ENCODE measurements around the genes SEC14L6 and C22orf42.

DNA sequence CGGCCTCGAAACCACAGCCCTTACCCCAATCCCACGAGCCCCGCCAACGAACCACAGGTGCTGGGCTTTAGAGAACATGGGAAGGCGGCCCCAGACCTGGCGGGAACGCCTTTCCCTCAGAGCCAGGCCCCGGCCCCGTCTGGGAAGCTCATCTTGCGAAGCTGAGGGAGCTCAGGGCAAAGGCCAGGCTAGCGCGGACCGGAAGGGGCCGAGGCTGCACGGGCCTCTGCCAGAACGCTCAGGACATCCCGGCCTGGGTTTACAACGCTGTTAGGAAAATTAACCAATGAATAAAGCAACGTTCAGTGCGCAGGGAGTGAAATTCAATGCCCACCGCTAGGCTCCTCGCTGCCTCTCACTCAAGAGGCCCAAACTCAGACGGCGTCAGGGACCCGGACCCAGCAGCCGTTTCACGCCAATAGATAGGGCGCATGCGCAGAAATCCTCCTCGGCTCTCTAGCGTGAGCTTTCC is 2.0 kb upstream of the MTFP1 start:
- RRBS: 2% methylated on average over 10 of the region's 32 CpGs

DNA sequence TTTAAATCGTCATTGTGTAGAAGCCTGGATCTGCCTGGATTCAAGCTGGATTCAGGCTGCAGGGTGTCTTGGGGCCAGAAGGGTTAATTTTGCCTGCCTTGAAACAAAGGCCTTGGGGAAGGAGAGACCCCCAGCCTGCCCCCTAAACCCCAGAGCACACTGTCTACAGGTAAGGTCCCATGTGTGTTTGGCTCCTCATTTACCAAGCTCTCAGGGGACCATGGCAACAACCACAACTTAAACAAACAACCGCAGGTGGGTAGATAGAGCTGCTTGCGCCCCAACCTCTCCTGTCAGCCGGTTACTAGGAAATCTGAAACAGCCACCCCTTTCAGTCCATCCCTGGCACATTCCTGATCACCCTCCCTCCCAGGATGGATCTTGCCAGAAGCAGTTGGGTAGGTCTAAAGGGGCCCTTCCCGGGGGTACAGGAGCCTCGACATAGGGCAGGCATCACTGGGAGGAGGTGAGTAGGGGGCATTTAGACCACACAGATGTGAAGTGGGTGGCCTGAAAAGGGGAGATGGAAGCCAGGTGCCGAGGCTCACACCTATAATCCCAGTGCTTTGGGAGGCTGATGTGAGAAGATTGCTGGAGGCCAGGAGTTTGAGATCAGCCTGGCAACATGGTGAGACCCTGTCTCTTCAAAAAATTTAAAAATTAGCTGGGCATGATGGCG is 3.3 kb upstream of the SEC14L3 start:
- RRBS: no CpG with 5 or more reads among the region's 8 CpGs

- RRBS: no CpG with 5 or more reads among the region's 2 CpGs
These were observed at the start of gene SEC14L6 for GRCh38 chr22:30546593-30546846. TSS of gene SEC14L6 (minus strand) at chr22:30546741.

DNA sequence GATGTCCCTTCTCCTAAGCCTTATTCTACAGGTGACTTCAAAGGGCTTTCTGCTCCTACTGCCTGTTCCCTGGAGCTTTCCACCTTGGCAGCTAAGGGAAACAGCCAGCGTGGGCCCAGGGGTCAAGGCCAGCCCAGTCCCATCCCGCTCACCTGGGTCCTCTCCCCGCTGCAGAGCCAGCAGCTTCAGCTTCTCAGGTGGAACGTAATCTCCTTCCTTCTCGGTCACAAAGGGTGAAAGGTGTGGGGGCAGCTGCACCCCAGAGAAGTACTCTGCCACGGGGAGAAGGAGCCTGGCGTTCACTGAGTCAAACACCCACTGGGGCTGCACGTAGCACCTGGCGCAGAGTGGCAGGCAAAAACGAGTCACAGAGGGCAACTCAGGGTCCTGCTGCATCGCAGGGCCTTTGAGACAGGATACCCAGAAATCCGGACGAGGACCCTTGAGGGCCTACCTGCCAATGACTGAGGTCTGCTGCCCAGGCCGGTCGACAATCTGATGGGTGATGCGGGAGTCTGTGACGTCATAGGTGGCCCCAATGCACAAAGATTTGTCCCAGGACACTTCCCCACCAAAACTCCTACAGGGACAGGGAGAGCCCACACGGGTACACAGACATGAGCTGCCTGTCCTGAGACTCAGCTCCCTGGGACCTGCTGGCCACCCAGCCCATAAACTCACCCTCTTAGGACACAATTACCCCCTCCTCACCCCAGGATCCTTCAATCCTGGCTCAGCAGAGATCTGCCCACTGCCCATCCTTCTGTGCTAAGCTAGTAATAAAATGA is 5.3 kb upstream of the GAL3ST1 start:
- RRBS: 100% methylated on average over 2 of the region's 18 CpGs

- RRBS: 38% methylated on average over 1 of the region's 11 CpGs
These were observed 811 bp upstream of the DUSP18 start for GRCh38 chr22:30668400-30668972.

DNA sequence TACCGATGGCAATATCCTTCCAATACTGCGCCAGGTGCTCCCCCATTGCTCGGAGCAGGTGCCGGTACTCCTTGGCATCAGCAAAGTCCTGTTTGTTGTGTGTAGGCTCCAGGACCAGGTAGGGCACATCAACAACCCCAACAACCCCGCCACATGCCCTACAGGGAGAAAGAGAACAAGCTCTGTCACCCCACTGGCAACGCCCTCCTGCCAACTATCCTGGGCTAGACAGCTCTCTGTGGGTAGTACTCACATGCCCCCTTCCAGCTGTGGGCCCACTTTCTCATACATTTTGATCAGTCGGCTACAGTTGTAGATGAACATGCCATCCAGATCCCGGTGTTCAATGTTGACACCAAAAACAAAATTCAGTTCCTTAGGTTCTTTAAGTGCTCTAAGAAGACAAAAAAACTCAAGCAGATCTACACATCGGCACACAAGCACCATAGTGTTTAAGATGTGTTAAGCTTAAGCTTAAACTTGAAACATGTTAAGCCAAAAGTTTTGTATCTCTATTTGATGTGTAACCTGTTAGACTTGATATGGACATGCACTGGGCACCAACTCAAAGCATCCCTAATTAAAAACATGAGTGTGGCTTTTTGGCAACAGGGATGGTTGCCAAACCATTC is 30.6 kb downstream of the MORC2 start:
- RRBS: no CpG with 5 or more reads among the region's 9 CpGs

DNA sequence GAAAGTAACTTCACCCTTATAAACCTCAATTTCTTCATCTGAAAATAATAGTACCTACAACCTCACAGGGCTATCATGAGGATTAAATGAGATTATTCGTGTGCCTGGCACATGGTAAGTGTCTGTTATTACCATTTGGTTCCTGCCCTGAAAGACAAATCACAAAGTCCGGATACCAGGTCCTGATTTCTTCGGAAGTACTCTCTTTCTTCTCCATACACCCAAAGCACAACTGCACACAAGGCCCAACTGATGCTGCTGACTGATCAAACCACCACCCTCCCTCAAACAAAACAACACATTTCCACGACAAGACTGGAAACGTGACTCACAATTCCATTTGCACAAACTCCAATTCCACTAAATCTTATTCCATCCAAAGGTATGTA is 19.9 kb downstream of the MORC2 start:
- RRBS: no CpG with 5 or more reads among the region's 5 CpGs

DNA sequence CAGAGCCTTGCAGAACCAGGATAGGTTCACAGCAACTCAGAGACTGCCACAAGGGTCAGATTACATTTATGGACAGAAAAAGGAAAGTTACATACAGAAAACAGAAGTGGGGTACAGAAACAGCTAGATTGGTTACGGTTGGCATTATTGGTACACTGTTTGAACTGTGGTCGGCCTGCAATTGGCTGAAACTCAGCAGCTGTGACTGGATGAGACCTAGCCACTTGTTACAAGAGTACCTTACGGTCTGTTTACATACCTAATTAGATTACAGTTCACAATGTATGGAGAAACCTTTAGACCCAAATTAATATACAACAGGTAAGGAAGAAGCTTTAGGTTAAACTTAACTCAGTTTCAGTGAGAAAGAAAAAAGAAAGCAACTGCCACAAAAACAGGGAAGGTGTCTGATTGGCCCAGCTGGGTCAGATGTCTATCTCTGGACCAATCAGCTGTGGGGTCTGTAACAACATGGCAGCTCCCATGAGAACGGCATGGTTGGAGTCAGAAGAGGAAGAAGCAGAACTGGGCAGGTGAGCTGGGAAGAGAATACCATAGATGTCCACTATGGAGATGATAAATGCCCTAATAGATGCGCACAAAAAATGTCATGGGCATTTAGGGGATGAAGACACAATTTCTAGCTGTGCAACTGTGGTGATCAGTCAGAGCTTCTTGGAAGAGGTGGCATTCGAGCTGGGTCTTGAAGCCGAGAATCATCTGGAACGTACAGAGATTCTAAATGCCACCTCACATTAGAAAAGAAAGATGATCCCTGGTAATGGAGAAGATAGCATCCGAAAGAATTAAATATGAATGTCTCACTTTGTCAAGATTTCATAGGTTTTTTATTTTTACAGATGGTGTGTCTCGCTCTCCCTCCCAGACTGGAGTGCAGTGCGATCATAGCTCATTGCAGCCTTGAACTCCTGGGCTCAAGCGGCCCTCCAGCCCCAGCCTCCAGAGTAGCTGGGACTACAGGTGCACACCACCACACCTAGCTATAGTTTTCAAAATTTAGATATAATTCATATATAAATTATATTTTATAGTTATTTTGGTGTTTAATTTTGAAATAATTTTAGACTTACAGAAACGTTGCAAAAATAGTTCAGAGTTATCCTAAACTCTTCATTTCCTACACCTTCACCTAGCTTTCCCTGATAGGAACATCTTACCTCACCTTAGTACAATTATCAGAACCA is 17.1 kb upstream of the SMTN start:
- RRBS: no CpG with 5 or more reads among the region's 13 CpGs

DNA sequence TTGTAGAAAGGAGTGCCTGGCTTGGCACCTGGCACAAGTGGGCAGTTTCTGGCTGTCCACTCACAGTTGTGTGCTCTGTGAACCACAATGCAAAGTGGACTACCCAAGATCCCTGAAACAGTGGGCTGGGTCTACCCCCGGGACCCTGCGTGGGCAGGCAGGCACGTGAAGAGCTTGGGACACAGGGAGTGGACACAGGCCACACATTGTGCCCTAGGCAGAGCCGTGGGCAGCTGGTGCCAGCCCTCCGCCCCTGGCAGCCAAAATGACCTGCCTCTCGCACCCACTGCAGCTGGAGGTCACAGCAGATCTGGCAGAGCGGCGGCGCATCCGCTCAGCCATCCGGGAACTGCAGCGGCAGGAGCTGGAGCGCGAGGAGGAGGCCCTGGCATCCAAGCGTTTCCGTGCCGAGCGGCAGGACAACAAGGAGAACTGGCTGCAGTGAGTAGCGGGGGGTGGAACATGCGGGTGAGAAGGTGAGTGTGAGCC is 6.6 kb downstream of the SMTN start:
- RRBS: no CpG with 5 or more reads among the region's 20 CpGs

GRCh38 chr22:31088850-31090138 is 8.2 kb downstream of the SMTN start:
- RRBS: no CpG with 5 or more reads among the region's 15 CpGs

DNA sequence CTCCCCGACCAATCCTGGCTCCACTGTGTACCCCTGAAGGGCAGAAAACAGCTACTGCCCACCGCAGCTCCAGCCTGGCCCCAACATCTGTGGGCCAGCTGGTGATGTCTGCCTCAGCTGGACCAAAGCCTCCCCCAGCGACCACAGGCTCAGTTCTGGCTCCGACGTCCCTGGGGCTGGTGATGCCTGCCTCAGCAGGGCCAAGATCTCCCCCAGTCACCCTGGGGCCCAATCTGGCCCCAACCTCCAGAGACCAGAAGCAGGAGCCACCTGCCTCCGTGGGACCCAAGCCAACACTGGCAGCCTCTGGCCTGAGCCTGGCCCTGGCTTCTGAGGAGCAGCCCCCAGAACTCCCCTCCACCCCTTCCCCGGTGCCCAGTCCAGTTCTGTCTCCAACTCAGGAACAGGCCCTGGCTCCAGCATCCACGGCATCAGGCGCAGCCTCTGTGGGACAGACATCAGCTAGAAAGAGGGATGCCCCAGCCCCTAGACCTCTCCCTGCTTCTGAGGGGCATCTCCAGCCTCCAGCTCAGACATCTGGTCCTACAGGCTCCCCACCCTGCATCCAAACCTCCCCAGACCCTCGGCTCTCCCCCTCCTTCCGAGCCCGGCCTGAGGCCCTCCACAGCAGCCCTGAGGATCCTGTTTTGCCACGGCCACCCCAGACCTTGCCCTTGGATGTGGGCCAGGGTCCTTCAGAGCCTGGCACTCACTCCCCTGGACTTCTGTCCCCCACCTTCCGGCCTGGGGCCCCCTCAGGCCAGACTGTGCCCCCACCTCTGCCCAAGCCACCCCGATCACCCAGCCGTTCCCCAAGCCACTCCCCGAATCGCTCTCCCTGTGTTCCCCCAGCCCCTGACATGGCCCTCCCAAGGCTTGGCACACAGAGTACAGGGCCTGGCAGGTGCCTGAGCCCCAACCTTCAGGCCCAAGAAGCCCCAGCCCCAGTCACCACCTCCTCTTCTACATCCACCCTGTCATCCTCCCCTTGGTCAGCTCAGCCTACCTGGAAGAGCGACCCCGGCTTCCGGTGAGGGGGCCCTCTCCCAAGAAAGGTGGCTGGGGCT is 2.5 kb downstream of the INPP5J start:
- RRBS: no CpG with 5 or more reads among the region's 21 CpGs

DNA sequence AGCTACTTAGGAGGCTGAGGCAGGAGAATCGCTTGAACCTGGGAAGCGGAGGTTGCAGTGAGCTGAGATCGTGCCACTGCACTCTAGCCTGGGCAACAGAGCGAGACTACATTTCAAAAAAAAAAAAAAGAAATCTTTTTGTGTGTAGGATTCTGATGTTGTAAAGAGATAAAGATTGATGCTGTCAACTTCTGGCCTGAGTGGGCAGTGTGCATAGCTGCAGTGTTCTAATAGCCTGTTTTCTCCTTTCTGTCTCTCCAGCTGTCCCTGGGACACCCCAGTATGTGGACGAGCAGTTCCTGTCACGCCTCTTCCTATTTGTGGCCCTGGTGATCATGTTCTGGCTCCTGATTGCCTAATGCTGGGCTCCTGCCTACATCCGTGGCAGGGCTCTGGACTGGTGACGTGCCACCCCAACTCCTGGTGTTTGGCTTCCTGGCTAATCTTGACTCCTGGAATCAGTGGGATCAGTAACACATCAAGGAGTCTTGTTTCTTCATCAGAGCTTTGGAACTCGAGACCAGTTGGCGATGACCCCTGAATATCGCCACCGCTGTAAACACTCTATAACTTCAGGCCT is 7.8 kb upstream of the LIMK2 start:
- RRBS: no CpG with 5 or more reads among the region's 12 CpGs

- RRBS: 65% methylated on average over 2 of the region's 12 CpGs
These were observed 13.4 kb downstream of the PIK3IP1 start for GRCh38 chr22:31278403-31279728.

GRCh38 chr22:31284891-31285629 is 7.2 kb downstream of the PIK3IP1 start:
- RRBS: no CpG with 5 or more reads among the region's 3 CpGs

DNA sequence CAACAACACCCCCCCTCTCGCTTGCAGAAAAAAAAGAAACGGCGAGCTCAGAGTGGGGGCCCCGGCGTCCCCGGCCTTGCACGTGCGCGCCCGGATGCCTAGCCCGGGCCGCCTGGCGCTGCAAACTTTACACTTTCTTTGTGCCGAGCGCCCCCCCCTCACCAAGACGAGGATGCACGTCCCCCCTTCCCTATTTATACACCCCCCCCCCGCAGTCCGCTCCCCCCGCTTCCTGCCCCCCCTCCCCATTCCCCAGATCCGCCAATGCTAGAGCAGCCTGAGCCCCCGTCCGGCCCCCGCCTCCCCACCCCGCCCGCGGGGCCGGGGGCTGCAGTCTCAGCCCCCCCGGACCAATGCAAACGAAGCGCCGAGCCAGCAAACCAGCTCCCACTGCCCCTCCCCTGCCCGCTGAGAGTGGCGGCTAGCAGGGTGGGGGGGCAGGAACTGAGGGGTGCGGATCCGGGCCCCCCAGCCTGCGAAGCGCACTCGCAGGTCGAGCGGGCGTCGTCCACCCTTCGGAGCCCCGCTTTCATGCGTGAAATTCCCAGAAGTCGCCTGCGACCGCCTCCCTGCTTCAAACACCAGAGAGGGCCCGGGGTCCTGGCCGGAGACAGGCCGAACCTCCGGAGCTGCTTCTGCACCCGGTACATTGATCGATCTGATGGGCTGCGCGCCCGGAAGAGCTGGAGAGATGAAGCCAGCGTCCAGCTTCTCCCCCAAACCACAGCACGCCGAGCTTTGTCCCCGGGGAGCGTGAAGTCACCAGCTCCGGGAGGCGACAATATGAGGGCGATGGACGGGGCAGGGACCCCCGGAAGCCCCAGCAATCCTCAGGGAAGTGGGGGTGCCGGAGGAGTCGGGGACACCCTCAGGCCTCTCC is 501 bp upstream of the PATZ1 start:
- RRBS: 1% methylated on average over 9 of the region's 70 CpGs

DNA sequence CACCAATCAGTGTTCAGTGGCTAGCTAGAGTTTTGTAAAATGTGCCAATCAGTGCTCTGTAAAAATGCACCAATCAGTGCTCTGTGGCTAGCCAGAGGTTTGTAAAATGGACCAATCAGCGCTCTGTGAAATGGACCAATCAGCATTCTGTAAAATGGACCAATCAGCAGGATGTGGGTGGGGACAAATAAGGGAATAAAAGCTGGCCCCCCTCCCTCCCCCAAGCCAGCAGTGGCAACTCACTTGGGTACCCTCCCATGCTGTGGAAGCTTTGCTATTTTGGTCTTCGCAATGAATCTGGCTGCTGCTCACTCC is 5.5 kb upstream of the DRG1 start:
- RRBS: no CpG with 5 or more reads among the region's 2 CpGs

GRCh38 chr22:31490354-31490887 is 779 bp upstream of the EIF4ENIF1 start:
- RRBS: no CpG with 5 or more reads among the region's 23 CpGs

GRCh38 chr22:31579793-31580237 is 82.2 kb downstream of the PISD start:
- RRBS: no CpG with 5 or more reads among the region's 1 CpG

DNA sequence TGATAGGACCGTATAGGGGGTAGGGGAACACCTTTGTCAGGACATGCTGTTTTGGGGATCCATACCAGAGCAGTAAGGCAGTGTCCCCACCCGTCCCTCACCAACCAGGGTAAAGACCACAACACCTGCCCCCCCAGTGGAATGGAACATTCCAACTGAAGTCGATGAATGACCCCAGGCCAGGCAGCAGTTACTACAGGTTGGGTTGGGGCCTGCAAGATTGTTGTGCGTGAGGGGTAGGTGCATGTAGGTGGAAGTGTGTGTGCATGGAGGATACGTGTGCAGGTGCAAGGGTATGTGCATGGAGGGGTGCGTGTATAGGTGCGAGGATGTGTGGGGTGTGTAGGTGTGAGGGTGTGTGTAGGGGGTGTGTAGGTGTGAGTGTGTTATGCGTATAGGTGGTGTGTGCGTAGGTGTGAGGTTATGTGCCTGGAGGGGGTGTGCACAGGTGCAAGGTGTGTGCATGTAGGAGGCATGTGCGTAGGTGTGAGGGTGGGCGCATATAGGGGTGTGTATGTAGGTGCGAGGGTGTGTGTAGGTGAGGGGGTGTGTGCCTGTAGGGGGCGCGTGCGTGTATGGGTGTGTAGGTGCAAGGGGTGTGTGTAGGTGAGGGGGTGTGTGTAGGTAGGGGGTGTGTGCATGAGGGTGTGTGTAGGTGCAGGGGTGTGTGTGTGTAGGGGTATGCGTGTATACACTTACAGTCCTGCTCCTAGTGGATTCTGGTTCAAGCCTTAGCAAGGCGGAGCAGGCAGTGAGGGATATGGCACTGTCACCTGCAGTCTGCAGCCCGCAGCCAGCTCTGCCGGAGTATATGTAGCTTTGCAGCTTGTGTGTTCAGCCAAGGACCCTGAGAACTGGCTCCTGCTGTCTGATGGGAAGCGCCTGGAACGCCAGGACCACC is 32.8 kb downstream of the PISD start:
- RRBS: no CpG with 5 or more reads among the region's 21 CpGs

- RRBS: no CpG with 5 or more reads among the region's 6 CpGs
These were observed at the start of gene C22orf42 for GRCh38 chr22:32159016-32159612. TSS of gene C22orf42 (minus strand) at chr22:32159303.

Measured in AG09309 (cell line).